Placental pericyte (primary cell): Measurements from ENCODE around the gene CREB1.

GRCh38 chr2:203948767-203949813, 12.5 kb downstream of the ICOS start:
- CAGE, long polyA plus RNA = no peak

DNA sequence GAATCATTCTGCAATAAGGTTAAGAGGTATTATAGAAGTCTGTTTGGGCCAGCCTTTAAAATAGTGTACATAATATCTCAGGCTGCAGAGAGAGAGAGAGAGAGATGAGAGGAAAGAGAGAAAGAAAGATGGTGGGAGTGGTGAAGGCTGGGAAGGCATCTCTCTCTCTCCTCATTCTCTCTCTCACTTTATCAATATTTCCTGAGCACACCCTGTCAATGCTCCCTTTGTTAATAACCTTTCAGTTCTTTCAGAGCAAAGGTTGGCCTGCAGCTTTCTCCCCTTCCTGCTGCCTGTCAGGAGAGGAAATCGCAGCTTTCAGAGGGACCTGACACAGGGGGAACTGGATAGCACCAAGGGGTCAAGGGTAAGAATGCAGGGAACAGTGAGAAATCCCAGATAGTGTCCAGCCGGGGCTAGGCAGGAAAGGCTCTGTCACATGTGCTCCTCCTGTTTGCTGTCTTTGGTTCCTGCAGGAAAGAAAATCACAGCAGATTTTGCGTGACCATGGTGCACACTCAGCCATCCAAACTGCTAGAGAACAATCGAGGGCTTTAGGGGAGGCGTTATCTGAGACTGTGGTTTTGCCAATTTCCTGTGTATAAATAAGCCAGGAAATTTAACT, 177.7 kb downstream of the ICOS start:
- CAGE, long polyA plus RNA = no peak

- CAGE, long polyA plus RNA = no peak
Measured at GRCh38 chr2:204234661-204235244, 298.2 kb downstream of the ICOS start.

GRCh38 chr2:204579282-204579501, 33.9 kb downstream of the PARD3B start:
- CAGE, long polyA plus RNA = no peak

DNA sequence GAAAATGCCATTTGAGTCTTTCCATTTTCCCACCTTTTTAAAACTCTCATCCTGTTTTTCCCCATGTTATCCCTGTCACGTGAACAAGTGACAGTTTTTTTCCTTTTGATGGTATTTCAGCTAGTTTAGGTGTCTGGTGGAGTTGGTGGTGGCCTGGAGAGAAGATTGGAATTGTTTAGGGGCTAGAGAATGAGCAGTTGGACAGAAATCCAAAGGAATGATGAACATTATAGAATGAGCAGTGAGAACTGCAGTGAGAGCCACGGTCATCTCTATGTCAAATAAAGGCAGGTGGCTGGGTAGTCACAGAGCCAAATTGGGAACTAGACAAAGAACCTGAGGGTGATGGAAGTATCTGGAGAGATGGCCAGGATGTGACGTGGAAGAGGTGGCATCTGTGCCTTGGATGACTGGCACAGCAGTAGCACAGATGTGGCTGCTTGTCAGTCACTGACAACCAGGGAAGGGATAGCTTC, 172.2 kb downstream of the PARD3B start:
- CAGE, long polyA plus RNA = no peak

- CAGE, long polyA plus RNA = no peak
Measured at GRCh38 chr2:204727260-204728516, 182.4 kb downstream of the PARD3B start.

GRCh38 chr2:204971084-204971864, 426.0 kb downstream of the PARD3B start:
- CAGE, long polyA plus RNA = no peak

DNA sequence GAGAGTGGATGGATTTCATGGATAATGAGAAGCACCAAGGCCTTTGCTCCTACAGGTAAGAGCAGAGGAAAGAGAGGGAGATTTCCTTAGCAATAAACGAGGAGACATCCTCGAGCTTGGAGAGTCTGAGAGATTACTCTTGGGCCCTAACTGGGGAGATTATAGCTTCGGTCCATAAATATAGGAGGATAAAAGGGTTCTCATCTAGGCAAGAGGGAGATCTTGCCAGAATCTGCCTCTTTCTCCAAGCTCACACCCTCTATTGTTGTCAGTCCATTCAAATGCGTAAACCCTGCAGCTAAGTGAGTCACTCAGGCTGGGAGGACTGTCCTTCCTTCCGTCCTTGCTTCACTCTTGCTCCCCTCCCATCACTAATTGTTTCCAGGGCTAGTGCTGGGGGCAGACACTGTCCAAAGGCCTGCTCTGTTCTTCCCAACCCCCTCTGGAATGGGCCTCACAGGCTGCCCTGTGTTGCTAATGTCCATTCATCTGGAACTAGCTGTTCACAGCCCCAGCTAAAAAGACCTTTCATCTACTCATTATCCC, 32.0 kb upstream of the NRP2 start:
- CAGE, long polyA plus RNA = no peak

GRCh38 chr2:205683600-205684715, 1.7 kb downstream of the NRP2 start:
- CAGE, long polyA plus RNA = no peak

GRCh38 chr2:205696802-205697920, 14.9 kb downstream of the NRP2 start:
- CAGE, long polyA plus RNA = no peak

GRCh38 chr2:205763595-205764201, 81.4 kb downstream of the NRP2 start:
- CAGE, long polyA plus RNA = no peak

GRCh38 chr2:205888999-205889691, 196.8 kb downstream of the INO80D start:
- CAGE, long polyA plus RNA = no peak

DNA sequence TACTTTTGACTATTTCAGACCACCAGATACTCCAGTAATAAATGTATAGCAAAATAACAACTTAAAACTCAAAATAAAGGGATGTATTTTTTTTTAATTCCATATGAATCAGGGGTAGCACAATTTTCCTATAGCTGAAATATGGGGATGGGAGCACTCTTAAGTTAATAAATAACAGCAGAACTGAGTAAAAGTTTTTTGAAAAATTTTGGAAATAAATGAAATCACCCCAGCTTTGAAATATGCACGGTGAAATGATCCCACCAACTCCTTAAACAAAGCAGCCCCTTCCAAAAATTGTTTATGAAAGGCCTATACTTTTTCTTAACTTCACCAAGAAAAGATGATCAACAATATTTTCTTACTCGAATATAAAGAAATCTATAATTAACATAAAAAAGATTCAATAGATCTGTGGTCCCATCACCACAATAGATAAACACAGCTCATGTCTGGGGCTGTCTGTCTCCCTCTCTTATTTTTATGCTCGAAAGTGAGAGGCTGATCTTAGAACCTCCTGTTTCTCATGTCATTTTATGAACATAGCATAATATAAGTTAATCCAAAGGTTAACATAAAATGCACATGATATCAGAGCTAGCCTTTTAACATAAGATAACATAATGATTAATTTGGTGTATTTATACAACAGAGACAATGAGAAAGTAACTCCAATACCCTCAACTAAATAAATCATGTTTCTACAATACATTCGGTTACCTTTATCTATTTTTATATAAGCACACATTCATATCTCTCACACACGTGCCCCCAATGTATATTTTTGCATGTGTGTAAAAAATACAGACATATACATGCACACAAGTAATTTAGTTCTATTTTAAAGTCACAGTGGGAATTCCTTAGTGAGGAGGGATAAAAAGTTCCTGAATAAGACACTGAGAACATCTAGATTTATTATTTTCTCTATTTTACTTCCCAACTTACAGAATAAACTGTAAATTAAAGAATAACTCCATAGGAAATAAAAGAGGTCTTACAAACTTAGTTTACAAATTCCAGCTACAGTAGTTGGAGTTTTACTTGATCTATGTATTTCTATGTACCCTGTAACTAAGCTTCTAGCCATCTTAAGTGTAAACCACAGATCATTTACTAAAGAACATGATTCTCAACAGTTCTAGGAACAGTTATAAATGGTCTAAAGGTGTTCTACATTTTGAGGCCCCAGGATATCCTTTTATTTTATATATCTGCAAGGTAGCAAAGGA, 88.4 kb downstream of the INO80D start:
- CAGE, long polyA plus RNA = no peak

GRCh38 chr2:206212862-206213157, 361 bp downstream of the CMKLR2 start:
- CAGE, long polyA plus RNA = no peak

- CAGE, long polyA plus RNA = no peak
Measured at GRCh38 chr2:206275450-206276272, 1.2 kb downstream of the ZDBF2 start.

GRCh38 chr2:206907924-206908210, 31.5 kb upstream of the CPO start:
- CAGE, long polyA plus RNA = no peak

- CAGE, long polyA plus RNA = no peak
Measured at GRCh38 chr2:207136333-207137161, 29.2 kb downstream of the KLF7 start.

GRCh38 chr2:207256647-207257300, 91.0 kb upstream of the KLF7 start:
- CAGE, long polyA plus RNA = no peak

DNA sequence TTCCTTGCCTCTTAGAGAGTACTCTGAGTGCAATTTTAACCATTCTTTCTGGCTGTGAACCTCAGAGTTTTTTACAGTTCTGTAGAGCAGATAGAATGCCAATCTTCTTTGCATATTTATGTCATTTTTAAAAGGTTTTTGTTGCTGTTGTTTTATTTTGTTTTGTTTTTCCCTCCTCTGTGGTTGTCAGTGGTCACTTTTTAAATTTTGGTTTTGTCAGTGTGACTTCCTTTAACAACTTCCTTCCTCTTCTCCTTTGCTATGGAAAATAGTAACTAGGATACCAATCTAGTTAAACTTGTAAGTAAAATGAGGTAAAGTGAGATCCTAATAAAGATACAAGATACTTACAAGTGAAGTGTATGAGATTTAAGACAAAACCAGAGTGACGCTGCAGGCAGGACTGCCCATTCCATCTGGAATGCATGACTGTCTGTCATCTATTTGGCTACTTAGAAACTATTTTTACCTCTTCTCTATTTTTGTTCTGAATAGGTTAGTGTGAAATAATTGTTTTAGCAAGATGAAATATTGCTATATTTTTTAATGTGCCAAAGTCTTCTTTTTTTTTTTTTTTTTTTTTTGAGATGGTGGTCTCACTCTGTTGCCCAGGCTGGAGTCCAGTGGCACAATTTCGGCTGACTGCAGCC, 30.6 kb upstream of the CREB1 start:
- CAGE, long polyA plus RNA = no peak

- CAGE, long polyA plus RNA = no peak
Measured at GRCh38 chr2:207529863-207530547, at the start of gene CREB1. Gene CREB1 (plus strand): TSS chr2:207529962.